Left common carotid artery plus branches (tissue), 1 donor: ENCODE measurements around a stretch of chr10.

DNA sequence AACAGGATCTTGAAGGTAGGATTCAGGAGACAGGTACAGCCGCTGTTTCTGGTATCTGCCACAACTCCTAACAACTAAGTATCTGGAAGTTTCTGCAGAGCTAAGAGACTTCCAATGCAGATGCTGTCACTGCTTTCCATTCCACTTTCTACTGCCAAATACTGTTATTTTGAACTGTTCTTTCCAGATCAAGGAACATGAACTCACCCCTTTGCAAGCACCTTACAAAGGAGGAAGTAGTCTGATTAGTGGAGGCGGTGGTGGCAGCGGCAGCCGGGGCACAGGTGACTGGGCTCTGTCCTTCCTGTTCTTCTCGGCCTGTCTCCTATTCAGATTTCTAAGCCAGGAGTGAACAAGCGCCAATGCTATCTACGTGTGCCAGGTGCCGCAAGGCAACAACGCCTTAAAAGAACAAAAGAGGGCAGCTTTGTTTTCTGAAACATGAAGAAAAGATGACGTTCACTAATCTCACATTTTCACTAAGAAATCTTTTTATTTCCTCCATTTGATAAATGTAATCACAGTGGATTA is 44.9 kb downstream of the BEND7 start:
- PRO-cap, result no peak

GRCh38 chr10:13499703-13500454 is 28.9 kb downstream of the BEND7 start:
- PRO-cap, result no peak

GRCh38 chr10:13670085-13670801 is 83.5 kb downstream of the PRPF18 start:
- PRO-cap, result no peak

DNA sequence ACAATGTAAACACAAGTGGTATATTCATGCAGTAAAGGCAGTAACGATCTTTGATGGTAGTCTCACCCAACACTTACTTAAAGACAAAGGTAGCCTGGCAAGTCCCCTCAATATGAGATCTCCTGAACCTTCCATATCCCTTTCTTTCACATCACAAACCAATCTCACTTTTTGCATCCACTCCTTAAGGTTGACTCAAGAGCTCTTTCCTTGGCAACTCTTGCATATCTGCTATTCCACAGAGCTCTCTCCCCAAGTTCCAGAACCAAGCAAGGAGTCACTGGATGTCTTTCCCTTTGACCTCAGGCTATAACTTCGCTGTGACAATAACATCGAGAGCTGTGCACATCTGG is 302.3 kb downstream of the PRPF18 start:
- PRO-cap, result no peak

DNA sequence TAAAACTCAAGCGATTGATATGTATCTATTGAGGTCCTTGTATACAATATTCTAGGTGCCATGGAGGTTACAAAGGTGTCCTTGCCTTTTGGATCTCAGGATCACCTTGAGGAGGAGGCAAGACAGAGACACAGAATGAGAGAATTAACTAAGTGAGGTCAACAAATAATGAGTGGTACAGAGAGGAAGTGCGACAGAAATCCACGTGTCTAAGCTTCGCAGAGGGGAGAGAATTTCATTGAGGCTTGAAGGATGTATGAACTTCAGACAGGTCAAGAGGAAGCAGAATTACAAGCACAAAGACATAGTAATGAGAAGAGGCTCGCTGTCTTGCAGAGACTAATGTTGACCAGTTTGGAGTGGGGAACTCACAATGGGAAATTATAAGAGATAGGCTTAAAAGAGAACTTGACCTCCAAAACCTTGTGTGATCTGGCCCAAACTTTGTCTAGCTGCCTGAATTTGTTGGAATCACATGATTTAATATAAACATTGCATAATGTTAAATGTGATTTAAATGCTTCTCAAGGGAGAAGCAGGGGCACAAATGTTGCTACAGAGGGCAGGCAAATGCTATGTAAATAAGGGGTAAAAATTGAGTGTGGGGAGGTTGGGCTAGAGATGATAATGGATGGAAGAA is 308.6 kb downstream of the FRMD4A start:
- PRO-cap, result no peak

DNA sequence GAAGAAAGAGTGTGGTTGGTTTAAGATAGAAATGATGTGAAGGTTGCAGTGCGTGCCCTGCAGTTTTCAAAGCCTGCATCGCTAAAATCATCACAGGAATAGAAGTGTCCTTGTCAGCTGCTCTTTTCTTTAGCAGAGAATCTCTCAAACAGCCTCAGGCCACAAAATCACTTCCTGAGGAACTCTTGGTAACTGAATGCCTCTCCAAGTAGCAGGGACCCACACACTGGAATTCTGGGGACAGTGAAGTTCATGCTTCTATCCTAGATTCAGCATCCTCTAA is 307.1 kb downstream of the FRMD4A start:
- PRO-cap, result no peak

DNA sequence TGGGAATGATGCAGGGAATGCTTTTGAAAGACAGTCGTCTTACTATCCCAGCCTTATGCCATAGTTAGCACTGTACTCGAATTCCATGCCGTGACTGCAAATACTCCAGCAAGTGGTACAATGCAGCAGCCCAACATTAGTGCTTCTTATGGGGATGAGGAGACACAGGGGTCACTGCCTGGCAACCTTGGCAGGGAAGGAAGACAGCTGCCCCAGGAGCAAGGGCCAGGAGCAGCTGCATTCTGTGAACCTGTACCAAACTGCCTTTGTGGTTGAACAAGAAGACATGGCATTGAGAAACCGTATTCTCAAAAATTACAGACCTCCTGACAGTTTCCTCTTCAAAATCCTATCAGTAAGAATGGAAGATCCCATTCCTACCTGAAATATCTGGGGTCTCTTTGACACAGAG is 48.9 kb upstream of the FRMD4A start:
- PRO-cap, result no peak

- PRO-cap, result no peak
These were observed 217.8 kb downstream of the FAM107B start for GRCh38 chr10:14556638-14557604.

GRCh38 chr10:14594535-14595446 is 179.9 kb downstream of the FAM107B start:
- PRO-cap, result no peak

- PRO-cap, result no peak
These were observed 149.3 kb downstream of the FAM107B start for GRCh38 chr10:14625399-14625847.

- PRO-cap, result no peak
These were observed 36.7 kb downstream of the MEIG1 start for GRCh38 chr10:14995917-14996330.

DNA sequence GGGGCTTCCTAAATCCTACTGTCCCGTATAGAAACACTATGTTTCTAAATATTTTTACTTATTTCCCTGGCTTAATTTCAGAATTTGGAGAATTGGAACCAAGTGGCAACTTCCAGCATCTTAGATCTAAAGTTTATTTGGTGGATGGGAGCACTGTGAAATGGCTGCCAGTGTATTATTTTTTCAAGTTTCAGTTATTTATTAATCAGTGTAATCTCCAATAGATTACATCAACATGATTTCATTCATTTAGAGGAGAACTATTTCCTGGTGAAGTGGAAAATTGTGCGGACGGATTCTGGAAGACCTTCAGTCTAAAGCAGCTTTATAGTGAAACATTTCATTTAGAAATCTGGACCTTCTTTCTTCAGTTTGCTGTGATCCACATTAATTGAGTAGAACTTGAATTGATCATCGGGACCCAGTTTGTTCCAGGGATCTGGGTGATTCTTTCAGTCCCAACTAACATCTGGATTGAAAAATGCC is 2.2 kb upstream of the NMT2 start:
- PRO-cap, result no peak

- PRO-cap, result no peak
These were observed 27.5 kb upstream of the NMT2 start for GRCh38 chr10:15195932-15196545.

DNA sequence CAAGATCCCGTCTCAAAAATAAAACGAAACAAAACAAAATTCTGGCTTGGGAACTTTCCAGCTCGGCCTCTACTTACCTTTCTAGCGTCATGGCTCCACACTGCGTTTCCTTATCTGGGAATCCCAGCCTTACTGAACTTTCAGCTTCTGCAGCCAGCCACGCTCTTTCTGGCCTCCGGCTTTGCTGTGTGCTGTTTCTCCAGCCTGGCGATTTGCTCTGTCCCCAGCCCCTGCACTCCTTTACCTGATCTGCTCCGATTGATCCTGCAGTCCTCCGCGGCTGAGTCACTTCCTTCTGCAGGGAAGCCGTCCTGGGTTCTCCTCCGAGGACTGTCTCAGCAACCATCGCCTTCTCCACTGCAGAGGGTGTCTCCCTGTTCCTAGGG is 71.0 kb upstream of the FAM171A1 start:
- PRO-cap, result no peak

DNA sequence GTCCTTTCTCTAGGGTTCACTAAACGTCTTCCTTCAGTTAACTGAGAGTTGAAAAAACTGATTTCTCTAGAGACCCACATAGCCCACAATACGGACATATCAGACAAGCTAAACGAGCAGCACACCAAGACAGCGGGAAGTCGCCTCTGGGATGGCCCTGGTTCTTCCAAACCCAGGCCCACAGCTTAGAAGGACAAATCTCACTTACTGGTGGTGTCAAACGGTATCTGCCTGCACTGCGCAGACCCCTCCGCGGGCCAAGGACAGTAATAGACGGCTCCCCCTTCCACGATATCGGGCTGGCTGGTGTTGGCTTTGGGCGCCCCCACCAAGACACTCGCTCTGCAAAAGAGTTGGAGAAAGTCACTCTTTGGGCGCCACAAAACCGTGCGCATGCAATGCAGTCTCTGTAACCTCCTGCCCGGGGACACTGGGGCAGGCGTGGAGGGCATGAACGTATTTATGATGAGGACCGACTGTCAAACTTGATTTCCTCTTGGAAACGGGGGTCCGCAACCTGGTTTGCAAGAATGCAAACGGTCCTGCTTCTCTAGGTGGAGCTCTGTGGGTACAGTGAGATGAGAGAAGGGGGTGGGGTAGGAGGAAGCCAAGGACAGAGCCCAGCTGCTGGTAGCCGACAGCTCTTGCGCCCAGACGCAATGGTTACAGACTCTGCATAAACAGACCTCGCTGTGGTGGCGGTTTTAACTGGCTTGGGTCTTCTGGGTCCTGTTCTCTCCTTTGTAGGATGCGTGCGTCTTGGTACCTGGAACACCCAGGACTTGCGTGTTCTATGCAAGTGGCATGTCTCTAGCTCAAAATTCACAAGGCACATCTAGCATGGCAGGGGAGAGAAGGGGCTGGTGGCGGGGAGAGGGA is 925 bp downstream of the ITGA8 start:
- PRO-cap, result no peak

DNA sequence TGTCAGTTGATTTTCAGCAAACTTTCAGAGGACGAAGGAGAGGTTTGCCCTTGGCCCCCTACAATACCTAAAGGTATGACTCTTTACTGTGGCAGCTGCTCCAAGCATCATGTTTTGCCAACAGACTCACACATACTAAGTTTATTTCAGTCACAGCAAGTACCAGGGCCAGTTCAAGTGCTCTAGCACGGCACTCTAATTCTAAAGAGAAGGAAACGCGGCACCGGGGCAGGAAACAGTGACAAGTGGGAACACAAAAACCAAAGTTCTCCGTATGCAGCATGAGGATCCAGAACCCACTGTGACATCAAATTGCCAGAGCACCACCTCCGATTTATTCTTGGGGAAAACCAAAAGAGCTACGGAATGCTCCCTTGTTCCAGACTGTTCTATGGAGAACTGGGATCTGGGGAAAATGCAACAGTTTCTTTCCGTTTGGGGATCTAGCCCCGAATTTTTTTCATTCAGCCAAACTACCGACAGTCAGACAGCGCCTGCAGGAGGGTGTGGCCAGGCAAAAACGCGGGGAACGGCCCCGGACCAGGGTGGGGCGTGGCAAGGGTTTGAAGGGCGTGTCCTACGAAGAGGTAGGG is 430 bp upstream of the PTER start:
- PRO-cap, result no peak

GRCh38 chr10:16635917-16636943 is 114.6 kb upstream of the C1QL3 start:
- PRO-cap, result no peak

DNA sequence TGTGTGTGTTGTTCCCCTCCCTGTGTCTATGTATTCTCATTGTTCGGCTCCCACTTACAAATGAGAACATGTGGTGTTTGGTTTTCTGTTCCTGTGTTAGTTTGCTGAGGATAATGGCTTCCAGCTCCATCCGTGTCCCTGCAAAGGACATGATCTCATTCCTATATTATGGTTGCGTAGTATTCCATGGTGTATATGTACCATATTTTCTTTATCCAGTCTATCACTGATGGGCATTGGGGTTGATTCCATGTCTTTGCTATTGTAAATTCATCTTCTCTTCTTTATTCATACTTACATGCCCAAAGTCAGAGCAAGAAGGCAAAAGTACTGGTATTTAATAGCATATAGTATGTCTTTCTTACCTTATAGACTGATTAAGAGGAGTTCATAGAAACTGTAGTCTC is 147.6 kb downstream of the RSU1 start:
- PRO-cap, result no peak

- PRO-cap, result no peak
These were observed 127.8 kb upstream of the RSU1 start for GRCh38 chr10:16944923-16945518.

- PRO-cap, result no peak
These were observed 150.3 kb upstream of the RSU1 start for GRCh38 chr10:16967355-16968162.